LNCaP clone FGC (cell line): ENCODE data around the gene MAF.

DNA sequence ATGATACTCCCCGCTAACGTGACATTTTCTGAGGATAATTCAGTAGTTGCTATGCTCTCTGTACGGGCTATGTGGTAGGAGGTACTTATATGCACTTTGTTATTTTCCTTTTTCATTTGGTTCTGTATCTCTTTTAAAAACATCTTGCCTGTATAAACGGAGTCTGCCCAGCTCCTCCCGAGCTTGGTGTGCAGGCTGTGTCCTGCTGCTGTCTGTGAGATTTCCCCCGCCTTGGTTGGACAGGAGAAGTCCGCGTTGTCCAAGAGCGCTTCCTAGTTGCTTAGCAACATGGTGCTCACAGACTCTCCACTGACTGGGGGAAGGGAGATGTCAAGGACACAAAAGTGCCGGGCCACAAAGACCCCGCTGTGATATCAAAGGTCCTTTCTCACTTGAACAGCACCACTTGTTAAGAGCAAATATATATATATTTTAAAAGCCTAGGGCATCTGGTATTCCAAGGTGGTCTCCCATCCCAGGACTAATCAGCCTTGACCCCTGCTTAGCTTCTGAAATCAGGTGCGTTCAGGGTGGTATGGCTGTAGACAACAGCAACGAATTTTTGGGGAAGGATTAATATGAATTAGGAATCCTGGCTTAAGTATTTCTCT lies 134.4 kb upstream of the CPHXL start:
- RRBS, 2 experiments, result no CpG with 5 or more reads among the region's 13 CpGs

DNA sequence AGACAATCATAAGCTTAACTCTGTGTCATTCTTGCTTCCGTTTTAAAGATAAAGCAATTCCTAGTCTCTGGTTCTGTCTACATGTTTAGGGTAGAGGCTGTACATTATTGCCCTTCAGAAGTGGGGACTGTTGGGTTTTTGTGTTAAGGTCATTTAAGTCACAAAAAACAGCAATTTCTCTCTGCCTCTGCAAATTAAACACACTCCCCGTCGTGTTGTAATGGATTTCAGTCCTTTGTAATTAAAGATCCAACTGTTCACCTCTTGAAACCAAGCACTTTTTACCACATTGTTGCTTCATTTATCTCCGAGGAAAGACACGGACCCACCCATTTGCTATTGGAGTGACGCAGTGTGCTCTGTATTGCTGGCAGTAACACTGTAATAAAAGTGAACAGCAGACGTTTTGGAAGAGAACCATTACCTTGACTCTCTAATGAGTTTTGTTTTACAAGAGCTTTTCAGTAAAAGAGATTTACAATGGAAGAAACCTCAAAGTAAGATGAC lies 83.1 kb upstream of the CNTNAP4 start:
- RRBS, 2 experiments, result no CpG with 5 or more reads among the region's 7 CpGs

DNA sequence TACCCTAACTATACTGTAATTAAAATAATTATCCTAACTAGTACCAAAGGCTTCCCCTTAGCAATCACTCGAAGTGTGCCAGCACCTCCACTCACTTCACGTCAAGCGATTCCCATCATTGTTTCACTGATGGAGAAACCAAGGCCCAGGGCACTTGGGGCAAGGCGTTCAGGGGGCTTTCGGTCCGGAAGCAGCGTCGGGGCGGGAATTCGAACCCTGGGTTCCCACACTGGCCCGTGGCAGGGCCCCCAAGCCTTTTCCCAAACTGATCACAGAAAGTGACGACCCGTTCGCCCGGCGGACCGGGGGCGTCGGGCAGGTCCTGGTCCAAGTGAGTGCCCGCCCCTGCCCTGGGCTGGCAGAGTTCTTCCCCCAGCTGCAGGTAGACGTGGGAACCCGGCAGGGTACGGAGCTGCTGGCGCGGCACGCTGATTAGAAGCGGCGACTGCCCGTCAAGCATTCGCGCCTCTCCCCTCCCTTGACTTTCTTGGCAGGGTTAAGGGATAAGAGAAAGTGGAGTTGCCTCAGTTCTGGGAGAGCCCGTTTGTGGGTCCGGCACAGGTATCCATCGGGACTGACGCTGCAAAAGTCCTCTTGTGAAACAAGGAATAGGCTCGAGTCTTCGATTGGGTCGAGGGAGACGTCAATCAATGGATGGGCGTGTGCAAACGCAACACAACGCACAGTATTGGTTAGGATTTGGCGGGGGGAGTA lies 726 bp upstream of the MON1B start:
- RRBS, 2 experiments, result 2 to 3% methylated on average over 14 of the region's 43 CpGs

DNA sequence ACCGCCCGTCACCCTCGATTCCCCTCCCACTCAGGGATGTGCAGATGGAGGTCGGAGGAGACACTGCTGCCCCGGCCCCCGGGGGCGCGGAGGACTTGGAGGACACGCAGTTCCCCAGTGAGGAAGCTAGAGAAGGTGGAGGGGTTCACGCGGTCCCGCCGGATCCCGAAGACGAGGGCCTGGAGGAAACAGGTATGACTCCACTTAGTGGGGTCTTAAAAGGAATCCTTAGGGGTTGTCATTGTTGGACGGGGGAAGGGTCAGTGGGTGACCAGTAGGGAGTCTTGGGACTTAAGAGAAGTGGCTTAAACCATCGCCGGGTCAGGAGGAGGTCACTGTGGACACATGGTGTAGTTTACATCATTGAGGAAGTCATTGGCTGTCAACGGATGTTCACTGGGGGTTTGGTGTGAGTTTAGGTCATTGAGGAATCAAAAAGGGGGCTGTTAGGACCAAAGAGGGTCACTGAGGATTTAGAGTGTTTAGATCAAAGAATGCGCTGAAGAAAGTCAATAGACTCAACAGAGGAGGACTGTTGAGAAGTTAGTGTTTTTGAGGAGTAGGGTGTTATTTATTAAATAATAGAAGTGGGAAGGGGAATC lies 553 bp downstream of the MON1B start:
- RRBS, 2 experiments, result 2 to 3% methylated on average over 8 of the region's 20 CpGs

- RRBS, 2 experiments, result no CpG with 5 or more reads among the region's 9 CpGs
Measured at GRCh38 chr16:77298472-77298846, 99.3 kb downstream of the SYCE1L start.

DNA sequence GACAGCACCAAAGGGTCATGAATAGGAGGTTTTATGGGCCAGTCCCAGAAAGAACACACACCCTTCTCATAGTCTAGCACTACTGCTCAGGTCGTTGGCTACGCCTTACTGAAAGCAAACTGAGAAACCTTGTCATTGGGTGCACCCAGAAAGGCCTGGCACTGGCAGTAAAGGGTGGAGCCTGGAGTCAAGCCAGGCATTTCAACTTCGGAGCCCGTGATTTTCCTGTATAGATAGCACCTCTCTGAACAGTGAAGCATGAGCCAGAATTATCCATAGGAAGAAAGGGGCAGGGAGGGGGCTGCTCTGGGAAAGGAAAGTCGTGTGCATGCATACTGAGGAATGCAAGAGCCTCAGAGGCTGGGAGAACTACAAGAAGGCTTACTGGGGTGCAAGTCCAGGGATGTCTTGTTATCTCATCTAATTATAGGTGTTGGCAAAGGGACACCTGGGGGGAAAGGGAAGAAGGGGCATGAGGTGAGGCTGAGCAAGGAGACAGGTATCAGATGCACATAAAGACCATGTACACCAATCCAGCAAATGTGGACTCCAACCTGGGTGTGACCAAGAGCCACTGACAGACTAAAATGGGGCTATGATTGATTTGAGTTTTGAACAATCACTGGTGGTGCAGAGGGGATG lies 75.1 kb downstream of the VAT1L start:
- RRBS, 2 experiments, result no CpG with 5 or more reads among the region's 5 CpGs

DNA sequence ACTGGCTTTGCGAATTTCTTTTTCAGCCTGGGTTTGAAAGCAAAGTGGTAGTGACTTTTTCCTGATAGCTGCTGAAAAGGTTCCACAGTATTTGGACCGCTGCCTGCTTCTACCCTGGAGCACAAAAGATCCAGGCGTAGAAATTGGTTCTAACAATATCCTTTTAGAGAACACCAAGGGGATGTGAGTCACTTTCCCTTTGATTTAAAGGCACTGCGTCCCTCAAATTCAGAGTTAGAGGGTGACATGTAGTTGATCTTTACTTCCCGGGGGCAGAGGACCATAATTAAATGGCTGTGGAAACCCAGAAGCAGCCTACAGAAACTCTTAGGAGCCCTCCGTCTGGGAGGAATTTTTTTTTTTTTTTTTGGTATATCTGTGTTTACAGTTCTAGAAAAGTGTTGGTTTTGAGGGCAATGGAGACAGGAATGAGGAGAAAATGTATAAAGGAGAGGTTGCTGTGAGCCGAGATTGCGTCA lies 218.5 kb downstream of the WWOX start:
- RRBS, 2 experiments, result no CpG with 5 or more reads among the region's 8 CpGs

- RRBS, 2 experiments, result no CpG with 5 or more reads among the region's 10 CpGs
Measured at GRCh38 chr16:78443682-78444308, 344.3 kb downstream of the WWOX start.

GRCh38 chr16:78600828-78601512 lies 501.5 kb downstream of the WWOX start:
- RRBS, 2 experiments, result no CpG with 5 or more reads among the region's 6 CpGs

GRCh38 chr16:78714003-78714765 lies 614.7 kb downstream of the WWOX start:
- RRBS, 2 experiments, result no CpG with 5 or more reads among the region's 13 CpGs

GRCh38 chr16:78894948-78895452 lies 705.5 kb downstream of the MAF start:
- RRBS, 2 experiments, result no CpG with 5 or more reads among the region's 8 CpGs

GRCh38 chr16:79212364-79212602 lies 388.3 kb downstream of the MAF start:
- RRBS, 2 experiments, result no CpG with 5 or more reads among the region's 3 CpGs

DNA sequence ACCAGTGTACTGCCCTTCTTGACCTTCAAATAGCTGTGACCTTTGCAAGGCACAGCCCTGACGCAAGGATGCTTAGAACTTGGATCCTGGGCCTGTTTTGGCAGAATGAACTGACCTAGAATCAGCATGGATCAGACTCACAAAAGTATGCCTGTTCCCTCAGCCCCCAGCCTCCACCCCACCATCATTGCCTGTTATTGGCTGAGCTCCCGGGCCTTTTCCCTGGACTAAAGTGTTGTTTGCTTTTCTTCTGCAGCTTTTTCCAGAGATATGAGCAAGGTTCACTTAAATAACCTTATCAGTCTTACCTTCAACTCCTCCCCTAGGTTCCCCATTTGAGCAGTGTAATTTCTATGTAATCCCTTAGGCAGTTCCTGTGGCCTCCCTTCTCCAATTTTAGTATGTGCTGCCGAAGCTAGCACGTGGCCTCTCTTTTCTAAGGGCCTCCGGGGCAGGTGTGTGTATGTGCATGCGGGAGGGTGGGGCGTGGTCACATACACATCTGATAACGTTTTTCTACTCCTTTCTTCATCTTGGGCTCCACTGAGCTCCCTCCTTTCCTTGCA lies 347.3 kb downstream of the MAF start:
- RRBS, 2 experiments, result no CpG with 5 or more reads among the region's 8 CpGs

GRCh38 chr16:79419001-79419593 lies 181.4 kb downstream of the MAF start:
- RRBS, 2 experiments, result no CpG with 5 or more reads among the region's 7 CpGs

DNA sequence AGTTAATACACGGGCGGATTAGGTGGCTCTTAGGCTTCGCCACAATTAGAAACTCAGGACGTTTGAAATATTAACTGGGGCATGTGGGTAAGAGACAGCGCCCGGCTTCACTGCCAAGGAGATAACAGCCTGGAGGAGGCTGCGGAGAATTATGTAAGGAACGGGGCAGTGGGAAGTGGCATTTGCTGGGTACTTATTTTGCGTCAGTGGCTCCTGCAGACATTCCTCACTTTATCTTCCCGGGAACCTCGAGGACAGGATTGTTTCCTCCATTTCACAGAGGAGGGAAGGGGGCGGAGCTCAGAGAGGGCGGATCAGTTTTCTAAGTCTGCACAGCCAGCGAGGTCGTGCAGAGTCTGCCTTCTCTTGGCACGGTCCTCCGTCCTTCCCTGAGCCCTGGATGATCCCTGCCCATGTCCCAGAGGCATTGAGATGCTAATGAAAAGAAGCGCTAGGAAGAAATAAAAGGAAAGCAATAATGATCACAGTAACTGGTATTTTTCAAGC lies 162.2 kb downstream of the MAF start:
- RRBS, 2 experiments, result no CpG with 5 or more reads among the region's 18 CpGs

DNA sequence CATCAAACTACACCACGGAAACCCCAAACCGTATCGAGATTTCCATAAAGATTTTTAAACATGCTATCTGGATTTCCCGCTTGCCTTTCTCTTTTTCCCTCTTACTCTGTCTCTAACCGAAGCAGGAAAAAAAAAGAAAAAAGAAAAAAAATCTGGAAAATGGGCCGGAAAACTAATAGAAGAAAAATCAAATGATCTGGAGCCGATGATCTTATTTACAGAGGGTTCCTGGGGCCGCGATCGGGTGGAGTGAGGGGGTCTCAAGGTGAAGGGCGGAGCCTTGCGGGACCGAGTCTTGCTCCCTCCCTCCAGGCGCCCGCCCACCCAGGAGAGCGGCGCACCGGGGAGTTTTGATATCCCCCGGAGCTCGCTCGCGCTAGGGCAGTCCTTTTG lies 11.2 kb downstream of the MAF start:
- RRBS, 2 experiments, result no CpG with 5 or more reads among the region's 22 CpGs

- RRBS, 2 experiments, result no CpG with 5 or more reads among the region's 5 CpGs
Measured at GRCh38 chr16:79595194-79595633, 5.3 kb downstream of the MAF start.

- RRBS, 2 experiments, result under 1% methylated on average over 35 to 40 of the region's 76 CpGs
Measured at GRCh38 chr16:79600113-79601023, at the start of gene MAF. Gene MAF (minus strand): TSS chr16:79600737.

DNA sequence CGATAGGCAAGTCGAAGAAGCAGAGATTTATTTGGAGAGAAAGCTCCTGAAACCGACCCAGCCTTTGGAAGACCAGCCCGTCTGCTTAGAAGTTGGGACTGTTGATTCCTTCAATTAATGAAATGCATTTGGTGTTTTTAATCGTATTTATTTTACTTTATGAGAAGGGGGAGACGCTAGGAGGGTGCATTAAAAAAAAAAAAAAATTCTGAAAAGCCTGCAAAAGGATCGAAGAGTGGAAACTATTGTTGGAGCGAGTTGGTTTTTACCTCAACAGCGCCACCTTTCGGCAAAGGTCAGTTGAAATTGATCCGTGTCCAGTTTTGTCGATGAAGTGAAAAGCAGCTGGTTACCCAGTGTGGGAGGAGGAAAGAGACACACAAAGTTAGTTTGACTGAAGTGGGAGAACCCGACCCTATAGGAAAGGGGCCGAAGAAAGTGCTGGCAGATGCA lies 1.5 kb upstream of the MAF start:
- RRBS, 2 experiments, result no CpG with 5 or more reads among the region's 14 CpGs

DNA sequence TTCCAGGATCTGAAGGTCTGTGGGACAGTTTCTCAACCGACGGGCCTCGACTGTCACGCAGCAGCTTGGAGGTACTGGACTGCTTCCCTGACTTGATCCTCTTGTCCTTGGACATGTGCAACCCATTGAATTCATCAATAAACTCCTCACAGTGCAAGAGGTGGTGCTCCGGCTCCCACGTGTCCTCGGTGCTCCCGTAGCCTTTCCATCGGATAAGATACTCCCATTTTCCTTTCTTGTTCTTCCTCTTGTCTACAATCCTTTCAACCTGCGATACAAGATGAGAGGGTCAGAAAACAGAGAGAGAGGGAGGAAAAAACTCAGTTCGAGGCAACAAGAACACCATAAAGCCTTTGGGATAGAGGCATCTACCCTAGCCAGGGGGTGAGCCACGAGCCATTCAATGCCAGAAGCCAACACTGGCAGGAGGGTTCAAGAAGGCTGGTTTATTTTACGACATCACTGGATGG lies 119.5 kb downstream of the CDYL2 start:
- RRBS, 2 experiments, result no CpG with 5 or more reads among the region's 13 CpGs